Bronchial epithelial cell (primary cell): ENCODE data around the genes PCTP and VEZF1.

DNA sequence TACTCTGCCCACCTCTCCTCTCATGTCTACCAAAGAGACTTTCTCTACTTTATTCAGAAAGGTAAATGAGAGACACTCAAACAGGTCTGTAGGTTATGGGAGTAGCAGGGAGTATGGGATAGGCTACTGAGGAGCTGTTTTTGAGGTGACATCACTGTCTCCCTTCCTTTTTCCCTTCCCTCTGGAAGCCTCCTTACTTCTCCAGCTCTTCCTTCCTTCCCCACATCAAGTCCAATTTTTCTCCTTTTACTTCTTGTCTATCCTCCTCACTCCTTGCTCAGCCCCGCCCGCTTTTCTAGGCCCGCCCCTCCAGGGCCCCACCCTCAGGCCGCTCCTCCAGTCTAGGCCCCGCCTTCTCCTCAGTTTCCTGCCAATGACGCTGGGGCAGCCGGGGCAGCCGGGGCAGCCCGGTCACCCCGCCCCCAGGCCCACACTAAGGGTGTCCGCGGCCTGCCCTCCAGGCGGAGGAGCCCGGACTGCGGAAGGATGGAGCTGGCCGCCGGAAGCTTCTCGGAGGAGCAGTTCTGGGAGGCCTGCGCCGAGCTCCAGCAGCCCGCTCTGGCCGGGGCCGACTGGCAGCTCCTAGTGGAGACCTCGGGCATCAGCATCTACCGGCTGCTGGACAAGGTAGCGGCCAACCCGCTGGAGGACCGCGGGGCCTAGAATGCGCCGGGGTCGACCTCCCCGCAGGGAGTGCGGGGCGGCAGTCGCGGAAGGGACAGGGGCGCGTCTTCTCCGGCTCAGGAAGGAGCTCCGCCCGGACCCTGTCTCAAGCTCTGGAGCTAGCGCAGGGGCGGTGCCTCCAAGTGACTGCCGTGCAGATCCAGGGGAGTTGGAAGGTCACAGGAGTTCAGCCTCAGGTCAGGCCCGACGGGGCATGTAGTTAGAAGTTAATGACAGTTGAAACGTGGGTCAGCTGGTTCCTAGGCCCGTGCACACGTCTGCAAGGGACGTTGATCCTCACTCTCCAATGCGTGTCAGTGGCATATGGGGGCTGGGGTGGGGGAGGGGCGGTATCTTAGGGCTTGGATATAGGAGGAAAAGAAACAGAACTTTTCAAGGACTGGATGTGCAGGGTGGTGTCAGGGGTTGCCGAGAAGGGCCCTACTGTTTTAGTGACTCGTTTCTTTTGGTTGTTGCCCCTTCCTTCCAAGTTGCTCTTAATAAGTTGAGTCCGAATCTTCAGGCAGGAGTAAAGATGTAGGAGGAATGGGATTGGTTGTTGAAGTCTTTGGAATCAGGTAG, at the start of gene PCTP:
Gene PCTP (plus strand): TSS at position 434 of the 1,245 bp plus-strand sequence.
- RRBS, 2 experiments: 2% methylated on average over 30 of the region's 56 CpGs

DNA sequence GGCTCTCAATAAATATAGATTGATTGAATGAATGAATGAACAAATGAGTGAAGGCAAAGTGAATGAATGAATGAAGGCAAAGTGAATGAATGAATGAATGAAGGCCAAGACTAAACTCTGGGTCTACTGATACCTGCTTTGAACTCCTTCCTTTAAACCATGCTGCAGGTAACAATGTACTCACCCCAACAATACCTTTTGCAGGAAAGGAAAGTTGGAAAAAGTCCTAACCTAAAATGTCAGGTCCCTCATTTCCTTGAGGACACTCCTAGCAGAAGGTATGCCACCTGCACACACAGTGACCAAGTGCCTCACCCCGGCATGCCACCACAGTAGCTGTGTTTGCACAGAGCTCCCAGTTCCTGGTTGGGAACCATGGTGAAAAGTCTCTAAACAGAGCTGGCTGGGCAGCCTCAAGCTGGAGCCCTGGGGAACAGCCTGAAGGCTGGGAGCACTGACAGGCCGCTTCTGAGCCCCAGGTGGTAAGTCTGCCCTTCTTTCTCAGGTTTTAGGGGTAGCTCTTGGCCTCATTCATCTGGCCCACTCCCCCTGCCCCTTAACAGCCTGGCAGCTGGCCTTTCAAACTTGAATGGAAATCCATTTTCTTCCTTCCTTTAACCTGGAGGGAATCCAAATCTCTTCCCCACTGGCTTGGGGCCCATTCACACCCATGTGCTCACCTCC, 42.6 kb upstream of the ANKFN1 start:
- RRBS, 2 experiments: no CpG with 5 or more reads among the region's 2 CpGs

DNA sequence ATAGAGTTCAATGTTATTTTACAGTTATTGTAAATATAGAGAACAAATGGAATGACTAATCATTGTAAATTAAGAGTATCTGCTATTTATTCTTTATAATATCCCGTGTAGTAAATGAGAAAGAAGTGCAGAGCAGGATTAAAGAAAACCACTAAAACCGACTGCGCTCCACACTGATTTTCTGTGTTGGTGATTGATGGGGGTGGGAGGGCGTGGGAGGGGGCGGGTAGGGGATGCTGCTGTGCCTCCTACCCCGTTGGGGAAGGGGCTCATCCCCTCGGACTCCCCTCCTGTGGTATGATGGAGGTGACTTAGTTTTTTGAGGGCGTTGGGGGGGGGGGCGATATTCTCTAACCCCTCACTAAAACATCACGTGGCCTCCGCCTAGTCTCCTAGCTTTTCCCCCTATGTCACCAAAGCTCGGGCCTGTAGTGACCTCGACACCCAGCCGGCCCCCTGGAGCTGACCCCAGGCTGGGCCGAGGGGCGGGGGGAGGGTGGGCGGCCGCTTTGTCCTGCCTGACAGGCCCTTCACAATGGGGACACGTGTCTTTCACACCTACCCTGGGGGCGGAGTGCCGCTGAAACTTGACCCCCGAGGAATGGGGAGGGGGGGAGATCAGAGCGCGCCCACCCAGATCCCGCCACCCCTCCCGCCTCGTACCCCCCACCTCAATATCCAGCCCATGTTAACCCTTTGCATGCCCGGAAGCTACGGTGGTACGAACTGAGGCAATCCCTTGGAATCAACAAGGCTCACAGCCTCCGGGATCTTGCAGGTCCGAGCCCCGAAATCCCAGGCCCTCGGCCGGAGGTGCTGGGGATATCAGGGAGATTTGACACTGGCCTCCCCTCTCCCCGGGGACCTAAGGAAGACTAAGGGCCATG, 2.2 kb downstream of the NOG start:
- RRBS, 2 experiments: 1 to 2% methylated on average over 8 of the region's 36 CpGs

- RRBS, 2 experiments: no CpG with 5 or more reads among the region's 6 CpGs
Observed at GRCh38 chr17:56847789-56848486, 14.0 kb downstream of the DGKE start.

DNA sequence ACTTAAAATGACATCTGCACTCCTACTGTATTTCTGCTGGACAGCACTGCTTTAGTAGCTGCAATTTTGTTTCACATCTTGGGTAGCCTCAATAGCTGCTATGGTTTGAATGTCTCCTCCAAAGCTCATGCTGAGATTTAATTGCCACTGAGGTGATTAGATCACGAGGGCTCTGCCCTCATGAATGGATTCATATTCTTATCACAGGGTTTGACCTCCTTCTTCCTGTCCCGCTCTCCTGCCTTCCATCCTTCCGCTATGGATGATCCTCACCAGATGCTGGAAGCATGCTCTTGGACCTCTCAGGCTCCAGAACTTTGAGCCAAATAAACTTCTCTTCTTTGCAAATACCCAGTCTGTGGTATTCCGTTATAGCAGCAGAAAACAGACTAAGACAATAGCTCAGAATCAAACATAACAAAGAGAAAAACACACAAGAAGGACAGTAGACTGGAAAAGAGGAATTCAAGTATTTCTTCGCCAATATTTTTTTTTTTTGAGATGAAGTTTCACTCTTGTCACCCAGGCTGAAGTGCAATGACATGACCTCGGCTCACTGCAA, 7.8 kb downstream of the TRIM25 start:
- RRBS, 2 experiments: no CpG with 5 or more reads among the region's 6 CpGs

GRCh38 chr17:57289684-57289964, 33.3 kb downstream of the MSI2 start:
- RRBS, 2 experiments: 91 to 93% methylated on average over 3 of the region's 8 CpGs

GRCh38 chr17:57379333-57380147, 123.2 kb downstream of the MSI2 start:
- RRBS, 2 experiments: no CpG with 5 or more reads among the region's 12 CpGs

- RRBS, 2 experiments: no CpG with 5 or more reads among the region's 8 CpGs
Observed at GRCh38 chr17:57424476-57425477, 168.5 kb downstream of the MSI2 start.

DNA sequence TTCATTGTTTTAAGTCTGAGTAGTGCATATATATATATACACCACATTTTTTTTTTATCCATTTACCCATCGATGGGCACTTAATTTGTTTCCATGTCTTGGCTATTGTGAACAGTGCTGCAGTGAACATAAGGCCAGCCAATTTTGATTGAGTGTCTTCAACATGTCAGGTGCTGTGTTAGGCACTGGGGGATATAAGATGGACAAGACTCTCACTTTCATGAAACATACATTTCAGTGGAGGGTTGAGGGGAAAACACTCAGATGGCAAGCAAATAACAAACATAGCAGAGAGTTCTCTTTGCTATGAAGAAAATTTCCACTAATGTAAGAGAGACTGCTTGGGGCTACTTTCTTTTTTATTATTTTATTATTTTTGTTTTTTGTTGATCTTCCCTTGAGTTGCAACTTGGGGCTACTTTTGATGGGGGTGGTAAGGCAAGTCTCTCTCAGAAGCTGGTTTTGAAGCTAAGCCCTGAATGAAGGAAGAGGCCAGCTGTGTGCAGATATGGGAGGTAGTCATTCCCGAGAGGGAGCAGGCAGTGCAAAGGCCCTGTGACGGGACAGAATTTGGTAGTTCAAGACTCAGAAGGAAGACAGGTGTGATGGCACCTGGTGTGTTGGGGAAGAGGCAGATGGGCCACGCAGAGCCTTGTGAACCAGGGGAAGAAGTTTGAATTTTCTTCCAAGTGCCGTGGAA, 178.6 kb downstream of the MSI2 start:
- RRBS, 2 experiments: no CpG with 5 or more reads among the region's 5 CpGs

DNA sequence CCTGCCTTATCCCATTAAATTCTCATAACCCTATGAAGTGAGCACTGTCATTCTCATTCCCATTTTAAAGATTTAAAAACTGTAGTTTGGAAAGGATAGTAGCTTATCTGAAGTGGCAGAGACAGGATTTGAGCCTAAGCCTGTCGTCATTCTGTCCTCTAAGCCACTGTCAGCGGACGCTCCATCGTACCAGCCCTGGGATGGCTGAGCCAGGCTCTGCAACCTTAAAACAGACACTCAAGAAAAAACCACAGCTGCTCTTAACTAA, 82.7 kb downstream of the CCDC182 start:
- RRBS, 2 experiments: no CpG with 5 or more reads among the region's 4 CpGs

- RRBS, 2 experiments: no CpG with 5 or more reads among the region's 13 CpGs
Observed at GRCh38 chr17:57833077-57833684, 16.7 kb downstream of the MRPS23 start.

GRCh38 chr17:57855382-57855920, 5.6 kb upstream of the MRPS23 start:
- RRBS, 2 experiments: no CpG with 5 or more reads among the region's 4 CpGs

DNA sequence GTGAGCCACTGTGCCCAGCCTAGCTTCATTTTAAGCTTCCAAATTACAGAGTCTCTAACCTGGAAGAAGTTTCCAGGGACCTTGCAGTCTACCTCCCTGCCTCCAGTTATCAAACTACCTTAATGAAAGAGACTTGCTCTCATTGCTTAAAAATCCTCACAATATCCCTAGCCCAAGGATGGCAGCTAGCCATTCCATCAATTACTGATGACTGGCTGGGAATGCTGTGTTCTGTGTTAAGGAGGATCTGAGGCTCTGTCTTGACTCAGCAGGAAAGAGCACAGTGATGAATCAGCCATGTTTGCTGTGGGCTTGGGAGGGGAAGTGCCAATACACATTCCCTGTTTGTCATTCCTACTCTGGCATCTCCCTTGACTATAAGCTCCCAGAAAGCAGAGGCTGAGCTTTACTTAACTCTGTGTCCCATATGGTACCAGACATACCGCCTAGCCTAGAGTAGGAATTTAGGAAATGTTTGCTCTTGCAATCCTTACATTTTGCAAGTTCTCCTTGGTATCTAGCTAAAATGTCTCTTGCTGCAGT, 29.2 kb upstream of the MRPS23 start:
- RRBS, 2 experiments: no CpG with 5 or more reads among the region's 1 CpG

DNA sequence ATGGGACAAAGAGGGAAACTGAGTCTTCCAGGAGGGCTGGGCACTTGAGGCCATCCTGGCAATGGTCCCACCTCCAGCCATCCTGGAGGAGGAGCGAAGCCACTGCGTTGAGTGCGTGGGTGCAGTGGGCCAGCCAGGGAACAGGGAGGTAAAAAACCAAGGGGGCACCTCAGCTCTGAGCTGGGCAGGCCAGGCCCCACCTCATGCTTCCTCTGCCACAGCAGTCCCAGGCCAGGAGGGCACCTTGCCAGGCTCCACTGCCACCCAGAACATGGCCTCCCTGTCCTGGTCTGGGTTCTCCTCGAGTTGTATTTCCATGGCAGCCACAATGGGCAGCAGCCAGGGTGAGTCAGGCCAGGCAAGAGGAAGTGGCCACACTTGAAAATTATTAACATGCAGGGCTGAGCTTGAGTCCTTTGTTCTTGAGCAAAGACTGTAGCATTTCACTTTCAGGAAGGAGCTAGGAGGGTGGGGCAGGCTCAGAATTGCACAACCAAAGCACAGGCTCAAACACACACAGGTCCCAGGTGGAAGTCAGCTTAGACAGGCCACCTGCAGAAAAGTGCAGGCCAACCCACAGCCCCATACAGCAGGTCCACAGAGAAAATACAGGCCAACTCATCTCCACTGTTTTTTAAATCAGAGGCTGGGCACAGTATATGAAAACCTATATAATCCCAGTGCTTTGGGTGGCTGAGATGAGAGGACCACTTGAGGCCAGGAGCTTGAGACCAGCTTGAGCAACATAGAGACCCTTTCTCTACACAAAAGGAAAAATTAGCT, 52.0 kb downstream of the CUEDC1 start:
- RRBS, 2 experiments: no CpG with 5 or more reads among the region's 4 CpGs

- RRBS, 2 experiments: no CpG with 5 or more reads among the region's 4 CpGs
Observed at GRCh38 chr17:57952481-57953104, 2.6 kb downstream of the CUEDC1 start.

DNA sequence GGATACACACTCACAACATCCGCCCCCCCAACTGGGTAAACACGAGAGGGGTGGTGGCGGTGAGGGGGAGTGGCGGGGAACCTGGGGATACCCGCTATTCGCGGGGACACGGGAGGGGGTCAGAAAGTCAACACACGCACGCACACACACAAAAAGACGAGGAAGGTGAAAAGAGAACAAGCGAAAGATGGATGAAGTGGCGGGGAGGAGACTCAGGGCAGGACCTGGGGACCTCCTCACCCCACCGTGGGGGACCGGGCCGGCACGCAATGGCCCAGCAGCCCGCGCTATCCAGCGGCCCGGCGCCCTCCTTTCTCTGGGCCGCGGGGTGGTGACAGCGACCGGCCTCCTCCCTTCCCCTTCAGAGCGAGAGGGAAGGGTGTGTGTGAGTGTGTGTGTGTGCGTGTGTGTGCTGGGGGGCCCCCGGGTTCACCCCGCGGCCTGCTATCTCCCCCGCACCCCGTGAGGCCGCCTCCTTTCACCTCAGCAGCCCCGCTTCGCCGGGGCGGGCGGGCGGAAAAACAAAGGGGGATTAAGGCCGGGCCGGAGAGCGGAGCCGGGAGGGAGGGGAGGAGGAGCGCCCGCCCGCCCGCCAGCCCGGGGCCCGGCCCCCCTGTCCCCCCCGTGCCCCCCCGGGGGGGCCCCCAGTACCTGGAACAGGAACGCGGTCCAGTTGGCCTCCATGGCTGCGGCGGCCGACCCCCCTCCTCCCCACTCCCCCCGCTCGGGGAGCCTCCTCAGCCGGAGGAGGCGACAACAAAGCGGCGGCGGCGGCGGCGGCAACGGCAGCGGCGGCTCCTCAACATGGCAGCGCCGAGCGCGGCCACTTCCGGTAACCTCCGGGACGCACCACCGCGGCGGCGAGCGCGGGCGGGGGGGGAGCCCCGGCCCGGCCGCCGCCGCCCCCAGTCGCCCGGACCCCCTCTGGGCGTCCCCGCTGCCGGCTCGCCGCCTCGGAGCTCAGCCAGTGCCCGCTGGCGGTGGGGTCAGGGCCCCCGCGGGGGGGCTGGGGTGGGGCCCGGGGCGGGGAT, at the start of gene VEZF1:
Gene VEZF1 (minus strand): TSS at position 827 of the 1,031 bp plus-strand sequence.
- RRBS, 2 experiments: 2% methylated on average over 59 to 62 of the region's 103 CpGs

DNA sequence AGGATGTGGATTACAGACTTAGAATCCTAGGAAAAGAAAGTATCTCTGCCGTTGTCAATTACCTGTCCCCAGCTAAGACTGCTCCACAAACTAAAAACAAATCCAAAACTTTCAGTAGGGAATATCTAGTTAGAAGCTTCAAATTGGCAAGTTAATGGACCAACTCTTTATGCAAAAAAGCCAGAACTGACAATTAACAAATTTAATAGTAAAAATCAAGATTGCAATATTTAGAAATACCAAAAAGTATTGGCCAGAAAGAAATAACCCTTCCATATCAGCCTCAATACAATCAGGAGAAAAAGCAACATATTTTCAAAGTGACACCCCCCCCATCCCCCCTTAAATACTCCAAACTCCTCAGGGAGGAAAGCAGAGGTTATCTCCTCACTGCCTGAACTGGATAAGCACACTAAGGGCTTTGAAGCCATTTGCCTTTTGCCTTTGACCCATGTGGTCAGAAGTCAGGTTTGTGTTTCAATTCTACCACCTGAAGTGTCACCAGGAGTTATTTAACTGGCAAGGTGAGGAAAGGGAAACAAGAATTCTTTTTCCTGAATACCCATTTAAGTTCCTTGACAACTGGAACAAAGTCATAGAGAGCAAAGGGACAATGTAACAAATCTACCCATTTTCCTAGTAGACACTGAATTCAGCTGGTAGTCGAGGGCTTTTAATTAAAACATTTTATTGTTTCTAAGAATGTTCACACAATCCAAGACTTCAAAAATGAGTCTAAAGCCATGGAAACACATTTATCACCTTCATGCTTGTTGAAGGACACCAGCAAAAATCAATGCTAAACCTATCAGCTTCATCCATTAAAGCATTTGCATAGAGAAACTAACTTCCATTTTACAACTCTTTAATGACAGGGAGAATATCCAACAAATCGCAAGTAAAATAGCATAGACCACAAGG, 3.5 kb upstream of the VEZF1 start:
- RRBS, 2 experiments: no CpG with 5 or more reads among the region's 3 CpGs

- RRBS, 2 experiments: no CpG with 5 or more reads among the region's 6 CpGs
Observed at GRCh38 chr17:58089359-58089941, 6.2 kb downstream of the DYNLL2 start.

DNA sequence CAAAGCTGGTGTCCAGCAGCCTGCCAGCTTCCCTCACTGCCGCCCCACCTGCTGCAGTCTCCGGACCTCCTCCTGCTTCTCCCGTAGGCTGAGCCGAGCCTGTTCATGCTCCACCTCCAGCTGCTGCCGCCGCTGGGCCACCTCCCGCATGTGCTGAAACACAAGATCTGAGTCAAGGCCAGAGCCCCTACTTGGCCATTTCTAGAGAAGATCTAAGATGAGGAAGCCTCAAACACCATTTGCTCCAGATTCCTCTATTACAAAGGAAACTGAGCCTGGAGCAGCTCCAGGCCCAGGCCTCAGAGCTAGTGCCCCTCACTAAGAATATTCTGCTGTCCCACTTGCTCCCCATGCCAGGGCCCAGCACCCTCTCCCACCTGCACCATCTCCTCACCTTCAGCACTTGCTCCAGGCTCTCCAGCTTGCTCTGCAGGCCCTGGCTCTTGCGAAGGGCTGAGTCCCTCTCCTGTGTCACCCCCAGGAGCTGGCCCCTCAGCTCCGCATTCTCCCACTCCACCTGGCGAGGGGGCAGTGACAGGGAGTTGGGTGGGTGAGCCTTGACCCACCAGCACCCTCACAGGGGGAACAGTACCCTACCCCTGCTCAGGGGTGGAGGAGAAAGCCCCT, 6.2 kb downstream of the TSPOAP1 start:
- RRBS, 2 experiments: 83 to 88% methylated on average over 2 of the region's 10 CpGs